Epithelial cell of proximal tubule (primary cell): ENCODE data around the gene EPDR1.

GRCh38 chr7:37354344-37355155, 94.1 kb downstream of the ELMO1 start:
- RAMPAGE, long total RNA = no peak
- RRBS = no CpG with 5 or more reads among the region's 13 CpGs

- RAMPAGE, long total RNA = no peak
- RRBS = no CpG with 5 or more reads among the region's 2 CpGs
Observed at GRCh38 chr7:37394009-37394565, 54.6 kb downstream of the ELMO1 start.

DNA sequence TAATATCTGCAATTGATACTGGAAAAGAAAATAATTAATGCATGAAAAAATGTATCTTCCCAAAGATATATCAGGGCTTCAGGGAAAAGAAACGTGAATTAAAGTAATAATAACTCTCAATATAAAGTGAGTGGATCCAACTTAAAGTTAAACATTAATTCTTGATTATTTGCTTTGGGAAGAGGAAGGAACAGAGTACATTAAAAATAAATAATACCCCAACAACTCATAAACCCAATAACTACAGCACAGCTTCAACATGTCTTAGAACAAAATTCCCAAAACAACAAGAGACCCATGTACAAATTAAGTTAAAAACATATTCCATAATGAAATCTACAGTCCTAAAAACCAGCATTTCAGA, 33.0 kb downstream of the ELMO1 start:
- RAMPAGE, long total RNA = no peak
- RRBS = no CpG with 5 or more reads among the region's 1 CpG

- RAMPAGE, long total RNA = no peak
- RRBS = 14% methylated on average over 5 of the region's 56 CpGs
Observed at GRCh38 chr7:37915804-37916606, 612 bp downstream of the SFRP4 start.

DNA sequence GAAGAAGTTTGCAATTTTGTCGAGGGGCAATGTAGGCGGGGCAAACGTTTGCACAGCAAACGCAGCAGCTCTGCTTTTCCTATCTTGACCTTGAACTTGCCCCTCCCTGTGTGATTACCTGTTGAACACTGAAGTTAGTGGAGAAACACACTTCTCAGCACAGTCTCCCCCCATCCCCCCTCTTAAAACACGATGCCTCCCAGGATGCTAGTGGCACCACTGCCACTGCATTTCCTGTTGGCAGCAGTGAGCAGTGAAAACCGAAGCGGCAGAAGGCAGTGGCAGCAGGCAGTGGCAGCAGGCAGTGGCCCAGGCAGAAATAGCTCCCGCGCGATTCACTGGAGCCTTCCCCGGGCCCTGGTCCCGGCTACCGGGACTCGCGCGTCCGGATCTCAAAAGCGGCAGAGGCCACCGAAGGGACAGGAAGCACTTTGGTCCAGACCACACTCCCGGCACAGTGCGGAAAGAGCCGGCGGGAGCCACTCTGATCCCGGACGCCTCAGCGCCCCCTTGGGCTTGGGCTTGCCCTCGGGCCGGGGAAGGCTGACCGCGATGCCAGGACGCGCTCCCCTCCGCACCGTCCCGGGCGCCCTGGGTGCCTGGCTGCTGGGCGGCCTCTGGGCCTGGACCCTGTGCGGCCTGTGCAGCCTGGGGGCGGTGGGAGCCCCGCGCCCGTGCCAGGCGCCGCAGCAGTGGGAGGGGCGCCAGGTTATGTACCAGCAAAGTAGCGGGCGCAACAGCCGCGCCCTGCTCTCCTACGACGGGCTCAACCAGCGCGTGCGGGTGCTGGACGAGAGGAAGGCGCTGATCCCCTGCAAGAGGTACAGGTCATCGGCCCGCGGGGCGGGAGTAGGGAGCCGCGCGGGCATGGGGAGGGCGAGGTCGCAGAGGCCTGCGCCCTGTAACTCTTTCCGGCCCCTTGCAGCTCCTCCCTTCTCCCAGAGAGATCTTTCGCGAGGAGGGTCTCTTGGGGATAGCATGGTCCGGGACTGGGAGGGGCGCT, at the start of gene EPDR1:
Gene EPDR1, plus strand, starts transcription at position 253 of the 1,003 bp plus-strand sequence.
- RAMPAGE, long total RNA = no peak
- RRBS = 1% methylated on average over 20 of the region's 71 CpGs

DNA sequence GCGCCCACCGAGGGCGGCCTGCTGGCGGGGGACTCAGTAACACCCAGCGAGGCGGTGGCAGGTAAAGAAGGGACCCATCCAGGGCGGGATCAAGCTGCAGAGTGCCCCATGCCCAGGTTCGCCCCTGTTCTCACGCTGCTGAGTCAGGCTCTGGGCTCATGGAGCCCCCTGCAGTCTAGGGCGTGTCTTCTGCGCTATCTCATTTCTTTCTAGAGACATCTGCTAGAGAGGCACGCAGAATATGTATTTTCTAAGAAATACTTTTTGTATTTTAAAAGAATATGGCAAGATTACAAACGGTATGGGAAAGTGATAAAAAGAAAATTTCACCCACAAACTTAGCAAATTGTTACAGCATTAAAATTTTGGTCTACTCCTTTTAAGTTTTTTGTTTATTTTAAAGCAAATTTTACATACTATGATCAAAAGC, 966 bp downstream of the EPDR1 start:
- RAMPAGE, long total RNA = no peak
- RRBS = no CpG with 5 or more reads among the region's 13 CpGs

- RAMPAGE, long total RNA = no peak
- RRBS = no CpG with 5 or more reads among the region's 7 CpGs
Observed at GRCh38 chr7:38242774-38243288, 64.8 kb downstream of the STARD3NL start.

GRCh38 chr7:38252852-38253203, 74.8 kb downstream of the STARD3NL start:
- RAMPAGE, long total RNA = no peak
- RRBS = no CpG with 5 or more reads among the region's 3 CpGs

DNA sequence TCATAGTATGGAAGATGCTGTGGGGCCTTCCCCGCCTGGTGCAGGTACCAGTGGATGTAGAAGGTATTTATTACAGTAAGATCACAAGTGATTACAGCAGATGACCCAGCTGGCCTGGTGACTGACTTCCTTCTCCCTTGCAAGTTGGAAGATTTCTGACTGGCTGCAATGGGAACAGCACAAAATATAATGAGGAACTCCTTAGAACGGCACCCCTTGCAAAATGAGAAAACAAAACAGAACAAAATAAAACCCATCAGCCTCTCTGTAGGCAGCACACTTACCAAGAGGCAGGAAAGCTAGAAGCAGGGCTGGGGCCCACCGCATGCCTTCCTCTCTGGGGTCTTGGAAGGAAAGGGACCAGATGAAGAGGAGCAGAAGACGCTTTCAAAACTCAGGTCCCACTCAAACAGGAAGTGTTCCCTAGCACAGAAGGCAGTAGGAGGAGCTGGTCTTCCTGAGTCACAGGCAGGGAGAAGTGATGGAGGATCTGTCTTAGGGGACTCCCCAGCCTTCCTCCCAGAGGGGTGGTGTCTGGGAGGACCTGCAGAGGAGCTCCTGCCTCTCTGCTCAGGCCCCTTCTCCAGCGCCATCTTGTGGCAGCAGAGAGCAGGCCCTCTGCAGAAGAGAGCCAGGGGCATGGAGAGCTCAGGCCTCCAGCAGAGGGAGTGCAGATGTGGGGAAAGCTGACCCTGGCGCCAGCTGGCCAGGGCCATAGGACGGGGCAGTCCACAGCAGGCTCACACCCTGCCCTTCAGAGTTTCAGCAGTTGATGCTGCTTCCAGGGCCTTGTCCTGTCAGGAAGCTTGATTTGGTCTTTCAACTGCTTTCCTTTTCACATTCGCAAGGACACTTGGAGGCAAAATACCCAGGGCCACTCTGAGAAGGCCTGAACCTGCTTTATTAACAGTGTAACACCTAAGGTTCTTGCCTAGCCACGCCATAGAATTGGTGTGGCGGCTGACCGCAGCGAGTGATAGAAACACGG, 157.4 kb downstream of the STARD3NL start:
- RAMPAGE, long total RNA = no peak
- RRBS = no CpG with 5 or more reads among the region's 13 CpGs

GRCh38 chr7:38349604-38350461, 171.8 kb downstream of the STARD3NL start:
- RAMPAGE, long total RNA = no peak
- RRBS = no CpG with 5 or more reads among the region's 12 CpGs

DNA sequence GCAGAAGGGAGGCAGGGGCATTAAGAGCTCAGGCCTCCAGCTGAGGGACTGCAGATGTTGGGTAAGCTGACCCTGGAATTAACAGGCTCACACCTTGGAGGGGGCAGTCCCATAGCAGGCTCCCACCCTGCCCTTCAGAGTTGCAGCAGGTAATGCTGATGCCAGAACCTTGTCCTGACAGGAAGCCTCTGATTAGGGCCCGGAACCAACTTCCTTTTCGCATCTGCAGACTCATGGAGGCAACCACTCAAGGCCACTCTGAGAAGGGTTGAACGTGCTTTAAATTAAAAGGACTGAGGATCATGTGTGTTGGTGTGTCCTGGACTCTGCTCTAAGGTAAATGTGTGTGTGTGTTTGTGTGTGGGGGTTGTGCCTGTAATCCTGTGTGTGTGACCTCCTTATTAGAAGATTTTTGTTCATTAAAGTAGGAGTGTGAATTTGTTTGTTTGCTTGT, 181.3 kb downstream of the STARD3NL start:
- RAMPAGE, long total RNA = no peak
- RRBS = no CpG with 5 or more reads among the region's 3 CpGs

- RAMPAGE, long total RNA = no peak
- RRBS = no CpG with 5 or more reads among the region's 7 CpGs
Observed at GRCh38 chr7:38363186-38363855, 185.3 kb downstream of the STARD3NL start.

- RAMPAGE, long total RNA = no peak
- RRBS = no CpG with 5 or more reads among the region's 5 CpGs
Observed at GRCh38 chr7:38366496-38367132, 188.6 kb downstream of the STARD3NL start.

DNA sequence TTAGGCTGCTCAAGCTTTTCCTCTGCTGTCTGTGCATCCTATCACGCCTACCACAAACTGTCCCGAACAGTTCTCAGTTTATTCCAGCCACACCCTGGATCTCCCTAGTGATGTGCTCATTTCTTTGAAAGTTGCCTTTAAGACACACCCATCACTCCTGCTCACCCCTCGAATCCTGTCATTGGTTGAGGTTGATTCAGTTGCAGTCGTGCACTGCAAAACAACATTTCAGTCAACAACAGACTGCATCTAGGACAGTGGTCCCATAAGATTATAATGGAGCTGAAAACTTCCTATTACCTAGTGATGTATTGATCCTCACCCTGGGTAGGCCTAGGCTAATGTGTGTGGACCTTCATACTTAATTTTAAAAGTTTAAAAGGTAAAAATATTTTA, 41.5 kb upstream of the AMPH start:
- RAMPAGE, long total RNA = no peak
- RRBS = no CpG with 5 or more reads among the region's 4 CpGs

DNA sequence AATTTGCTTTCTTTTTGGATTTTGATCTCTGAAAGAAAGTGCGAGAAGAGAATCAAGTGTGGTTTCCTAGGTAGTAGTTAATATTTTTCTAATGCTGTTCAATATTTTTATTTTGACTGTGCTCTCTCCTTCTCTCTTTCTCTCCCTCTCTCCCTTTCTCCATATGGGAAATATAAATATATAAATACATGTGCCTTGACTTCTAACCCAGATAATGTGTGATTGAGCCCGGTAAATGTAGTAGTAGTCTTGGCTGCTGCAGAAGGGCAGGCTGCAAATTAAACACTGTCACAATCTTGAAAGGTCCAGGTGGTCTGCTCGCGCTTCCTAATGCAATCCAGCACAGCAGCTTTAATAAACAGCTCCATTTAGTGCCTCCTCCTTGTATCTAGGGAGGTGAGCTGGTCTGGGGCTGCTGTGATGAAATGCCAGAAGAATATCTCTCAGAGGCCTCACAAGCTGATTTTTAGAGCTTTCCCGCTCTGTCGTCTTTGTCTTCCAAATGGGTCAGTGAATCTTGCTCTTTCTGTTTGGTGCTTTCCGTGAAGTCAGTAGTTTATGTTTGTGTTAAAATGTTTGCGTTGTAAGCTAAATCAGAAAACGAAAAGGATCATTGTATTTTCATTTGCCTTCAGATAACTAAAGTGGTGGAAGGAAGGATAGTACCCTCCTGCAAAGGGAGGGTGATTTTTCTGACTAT, 790 bp downstream of the POU6F2 start:
- RAMPAGE, long total RNA = no peak
- RRBS = no CpG with 5 or more reads among the region's 9 CpGs

GRCh38 chr7:39013298-39013956, 35.7 kb downstream of the POU6F2 start:
- RAMPAGE, long total RNA = no peak
- RRBS = no CpG with 5 or more reads among the region's 20 CpGs

- RAMPAGE, long total RNA = no peak
- RRBS = no CpG with 5 or more reads among the region's 43 CpGs
Observed at GRCh38 chr7:39609030-39610309, 13.9 kb upstream of the RALA start.

DNA sequence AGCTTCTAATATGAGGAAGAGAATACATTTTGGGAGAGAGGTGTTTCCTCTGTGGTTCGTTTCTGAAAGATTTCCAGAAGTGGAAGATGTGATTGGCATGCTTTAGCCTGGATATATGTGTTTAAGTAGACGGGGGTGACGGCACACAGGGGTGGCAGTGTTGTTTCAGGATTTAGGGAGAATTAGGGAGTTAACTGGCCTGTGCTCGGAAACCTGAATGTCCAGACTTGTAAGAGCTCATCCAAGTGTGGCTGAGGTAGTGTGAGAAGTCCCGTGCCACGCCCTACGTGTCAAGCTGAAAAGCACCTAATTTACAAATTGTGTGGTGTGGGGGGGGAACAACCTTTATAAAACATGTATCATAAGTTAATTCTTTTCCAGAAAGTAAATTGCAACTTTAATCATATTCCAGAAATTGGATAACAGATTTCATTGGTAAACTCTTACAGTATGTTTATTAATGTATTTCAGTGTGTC, 1.1 kb downstream of the RALA start:
- RAMPAGE, long total RNA = no peak
- RRBS = no CpG with 5 or more reads among the region's 7 CpGs

DNA sequence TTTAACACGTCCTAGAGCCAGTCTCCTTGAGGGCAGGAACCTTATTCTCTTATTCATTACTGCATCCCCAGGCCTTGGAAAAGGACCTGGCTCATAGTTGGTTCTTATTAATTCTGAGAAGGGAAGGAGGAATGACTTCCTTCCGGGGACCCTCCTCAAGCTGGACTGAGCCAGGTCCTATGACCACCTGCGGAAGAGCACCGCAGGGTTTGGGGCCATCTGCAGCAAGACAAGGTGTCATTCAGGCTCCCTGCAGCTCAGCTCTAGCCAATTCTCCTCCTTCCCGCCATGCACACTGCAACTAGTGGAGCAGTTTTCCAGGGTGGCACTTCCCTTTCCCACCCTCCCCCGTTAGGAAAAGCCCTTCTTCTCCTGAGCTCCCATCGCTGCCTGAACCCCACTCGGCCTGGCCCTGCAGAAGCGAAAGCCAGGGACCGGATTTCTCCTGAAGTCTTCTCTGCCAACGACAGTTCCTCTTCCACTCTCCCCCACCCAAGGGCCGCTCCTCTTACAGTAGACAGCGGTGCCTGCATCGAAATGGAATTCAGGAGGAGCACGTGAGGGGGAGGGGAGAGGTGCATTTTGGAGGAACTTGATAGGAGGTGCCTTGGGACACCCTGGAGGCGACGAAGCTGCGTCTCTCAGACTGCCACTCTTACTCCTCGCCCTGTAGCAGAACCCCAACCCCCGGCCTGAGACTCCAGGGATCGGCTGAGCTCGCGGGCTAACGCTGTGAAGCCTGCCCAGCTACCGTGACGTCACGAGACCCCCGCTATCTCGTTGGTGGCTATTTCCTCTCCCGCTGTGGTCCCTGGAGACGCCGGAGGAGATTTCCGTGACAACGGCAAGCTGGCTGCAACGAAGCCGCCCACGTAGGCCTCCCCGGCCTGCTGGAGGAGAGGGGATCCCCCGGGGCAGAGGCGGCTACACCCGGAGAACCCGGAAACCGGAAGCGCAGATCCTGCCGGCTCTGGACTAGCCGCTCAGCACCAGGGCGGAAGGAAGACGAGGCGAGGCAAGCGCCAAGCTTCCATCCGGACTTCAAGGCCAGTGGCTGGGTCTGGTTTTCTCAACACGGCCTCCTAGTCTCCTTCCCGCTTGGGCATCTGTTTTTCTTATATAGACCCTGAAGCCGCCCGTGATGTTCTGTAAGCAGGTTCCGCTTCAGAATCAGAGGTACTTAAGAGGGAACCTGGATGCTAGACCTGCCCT, 109.7 kb downstream of the RALA start:
- RAMPAGE, long total RNA = no peak
- RRBS = 2% methylated on average over 14 of the region's 56 CpGs

GRCh38 chr7:39734648-39734951, 111.2 kb downstream of the RALA start:
- RAMPAGE, long total RNA = no peak
- RRBS = no CpG with 5 or more reads among the region's 2 CpGs